SP-49 (cell line): ENCODE data around the gene PROZ.

DNA sequence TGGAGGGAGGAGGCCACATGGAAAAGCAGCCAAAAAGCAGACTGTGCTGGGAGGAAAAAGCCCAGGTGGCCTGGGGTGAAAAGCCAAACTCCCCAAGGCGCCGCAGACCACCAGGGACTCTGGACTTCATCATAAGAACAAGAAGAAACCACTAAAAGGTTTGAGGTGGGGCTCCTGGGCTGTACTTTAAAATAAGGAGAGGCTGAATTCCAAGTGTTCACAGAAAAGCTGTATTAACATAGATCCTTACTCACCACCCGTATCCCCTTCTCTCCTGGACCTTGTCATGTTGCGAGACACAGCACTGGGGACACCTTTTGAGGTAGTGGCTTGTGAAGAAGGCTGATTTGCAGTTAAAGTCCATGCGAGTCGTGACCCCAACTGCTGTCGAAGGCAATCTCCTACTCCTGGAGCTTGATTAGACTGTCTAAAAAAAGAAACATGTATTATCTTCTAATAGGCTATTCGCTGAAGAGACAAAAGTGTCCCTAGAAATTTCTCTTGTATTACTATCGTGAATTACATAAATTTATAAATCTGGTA lies 32.1 kb downstream of the TUBGCP3 start:
- PRO-cap = no peak

DNA sequence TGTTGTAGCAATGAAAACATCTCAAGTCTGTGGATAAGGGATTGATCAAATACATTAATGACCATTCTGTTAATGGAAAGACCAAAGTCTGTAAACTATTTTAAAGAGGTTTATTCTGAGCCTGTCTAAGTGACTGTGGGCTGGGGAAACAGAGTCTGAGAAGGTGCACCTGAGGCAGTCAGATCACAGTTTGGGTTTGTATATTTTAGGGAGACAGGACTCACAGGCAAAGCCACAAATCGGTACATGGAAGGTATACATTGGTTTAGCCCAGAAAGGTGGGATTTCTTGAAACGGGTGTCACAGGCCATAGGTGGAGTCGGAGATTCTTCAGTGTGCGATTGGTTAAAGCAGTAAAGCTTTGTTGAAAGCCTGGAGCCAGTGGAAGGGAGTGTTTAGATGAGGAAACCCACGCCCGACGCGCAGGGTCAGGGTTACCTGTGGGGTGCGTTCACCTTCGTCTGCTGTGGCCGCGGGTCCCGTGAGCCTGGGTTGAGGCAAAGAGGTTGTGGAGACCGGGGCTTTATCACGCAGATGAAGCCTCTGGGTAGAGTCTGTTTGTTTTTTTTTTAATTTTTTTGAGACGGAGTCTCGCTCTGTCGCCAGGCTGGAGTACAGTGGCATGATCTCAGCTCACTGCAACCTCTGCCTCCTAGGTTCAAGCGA lies 30.3 kb downstream of the ATP11A start:
- PRO-cap = no peak

DNA sequence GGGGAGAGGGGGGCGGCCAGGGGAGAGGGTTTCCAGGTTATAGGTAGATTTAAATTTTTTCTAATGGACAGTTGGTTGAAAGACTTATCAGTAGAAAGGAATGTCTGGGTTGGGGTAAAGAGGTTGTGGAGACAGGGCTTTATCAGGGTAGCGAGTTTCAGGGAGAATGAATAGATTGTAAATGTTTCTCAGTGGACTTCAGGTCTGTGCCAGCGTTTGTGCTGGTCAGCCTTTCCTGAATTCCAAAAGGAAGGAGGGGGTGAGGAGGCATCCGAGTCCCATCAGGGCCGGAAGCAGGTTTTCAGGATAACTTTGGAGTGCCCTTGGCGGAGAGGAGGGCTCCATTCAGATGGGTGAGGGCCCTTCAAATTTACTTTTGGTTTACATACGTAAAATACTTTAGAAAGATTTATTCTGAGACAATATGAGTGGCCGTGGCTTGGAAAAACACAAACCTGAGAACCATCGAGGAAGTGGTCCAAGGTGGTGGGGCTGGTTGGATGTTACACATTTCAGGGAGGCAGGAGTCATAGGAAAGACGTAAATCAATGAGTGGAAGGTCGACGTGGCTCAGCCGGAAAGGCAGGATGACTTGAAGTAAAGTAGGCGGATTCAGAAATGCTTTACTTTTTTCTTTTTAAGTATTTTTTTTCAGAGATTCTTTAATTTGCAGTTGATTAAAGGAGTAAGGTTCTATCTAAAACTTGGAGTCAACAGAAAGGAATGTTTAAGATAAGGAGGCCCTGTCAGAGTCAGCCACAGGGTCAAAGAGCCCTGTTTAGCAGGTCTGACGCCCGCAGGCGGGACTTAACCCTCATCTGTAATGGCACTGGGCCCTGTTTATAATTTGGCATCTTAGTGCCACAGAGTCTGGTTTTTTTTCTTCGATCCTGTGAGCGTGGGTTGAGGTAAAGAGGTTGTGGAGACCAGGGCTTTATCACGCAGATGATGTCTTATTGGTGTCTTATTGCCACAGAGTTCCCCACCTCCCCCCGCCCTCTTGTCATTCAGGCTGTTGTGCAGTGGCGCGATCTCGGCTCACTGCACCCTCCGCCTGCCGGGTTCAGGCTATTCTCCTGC lies 32.8 kb downstream of the ATP11A start:
- PRO-cap = no peak

GRCh38 chr13:112728323-112728855 lies 38.6 kb downstream of the ATP11A start:
- PRO-cap = no peak

- PRO-cap = no peak
Observed at GRCh38 chr13:112831214-112831584, 137.8 kb upstream of the MCF2L start.

DNA sequence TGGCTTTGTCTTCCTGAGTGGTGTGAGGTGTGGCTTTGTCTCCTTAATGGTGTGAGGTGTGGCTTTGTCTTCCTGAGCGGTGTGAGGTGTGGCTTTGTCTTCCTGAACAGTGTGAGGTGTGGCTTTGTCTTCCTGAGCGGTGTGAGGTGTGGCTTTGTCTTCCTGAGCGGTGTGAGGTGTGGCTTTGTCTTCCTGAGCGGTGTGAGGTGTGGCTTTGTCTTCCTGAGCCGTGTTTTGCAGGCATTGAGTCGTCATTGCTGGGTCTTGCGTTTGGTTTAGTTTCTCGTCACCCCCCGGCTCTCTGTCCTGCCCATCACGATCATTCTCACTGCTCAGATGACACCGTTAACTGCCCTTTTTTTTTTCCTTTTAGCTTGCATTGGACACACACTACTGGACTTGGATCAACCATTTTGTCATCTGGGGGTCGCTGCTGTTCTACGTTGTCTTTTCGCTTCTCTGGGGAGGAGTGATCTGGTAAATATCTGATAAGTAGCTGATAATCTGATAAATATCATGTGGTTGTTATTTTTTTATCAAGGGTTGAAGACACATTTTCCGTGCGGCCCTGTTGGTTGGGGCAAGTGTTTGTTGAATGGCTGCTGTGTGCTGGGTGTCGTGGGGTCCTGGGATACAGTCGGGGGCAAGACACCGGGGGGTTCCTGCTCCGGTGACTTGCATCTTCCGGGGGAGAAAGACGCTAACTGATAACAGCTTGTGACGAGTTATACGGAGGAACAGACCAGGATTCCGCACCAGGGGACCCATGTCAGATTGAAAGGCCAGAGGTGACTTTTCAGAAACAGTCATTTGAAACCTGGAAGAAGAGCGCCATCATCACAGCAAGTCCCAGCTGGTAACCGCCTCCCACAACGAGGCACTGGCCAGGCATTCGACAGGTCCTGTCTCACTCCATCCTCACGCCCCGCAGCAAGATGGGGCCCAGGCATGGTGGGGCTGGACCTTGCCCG lies 95.5 kb upstream of the MCF2L start:
- PRO-cap = no peak

DNA sequence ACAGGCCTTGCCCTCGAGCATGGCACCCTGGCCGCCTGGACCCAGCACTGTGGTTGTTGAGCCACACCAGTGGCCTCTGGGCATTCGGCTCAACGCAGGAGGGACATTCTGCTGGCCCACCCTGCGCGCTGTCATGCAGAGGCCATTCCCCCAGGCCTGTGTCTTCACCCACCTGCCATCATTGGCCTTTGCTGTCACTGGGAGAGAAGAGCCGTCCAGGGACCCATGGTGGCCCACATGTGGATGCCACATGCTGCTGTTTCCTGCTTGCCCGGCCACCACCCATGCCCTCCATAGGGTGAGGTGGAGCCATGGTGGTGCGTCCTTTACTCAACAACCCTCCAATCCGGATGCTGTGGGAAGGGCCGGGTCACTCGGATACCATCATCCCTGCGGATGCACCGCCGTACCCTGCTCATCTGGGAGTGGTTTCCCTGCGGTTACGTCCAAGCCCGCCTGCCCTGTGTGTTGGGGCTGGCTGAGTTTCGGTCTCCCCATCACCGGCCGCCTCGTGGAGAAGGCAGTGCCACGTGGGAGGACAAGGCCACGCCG lies 86.8 kb upstream of the MCF2L start:
- PRO-cap = no peak

DNA sequence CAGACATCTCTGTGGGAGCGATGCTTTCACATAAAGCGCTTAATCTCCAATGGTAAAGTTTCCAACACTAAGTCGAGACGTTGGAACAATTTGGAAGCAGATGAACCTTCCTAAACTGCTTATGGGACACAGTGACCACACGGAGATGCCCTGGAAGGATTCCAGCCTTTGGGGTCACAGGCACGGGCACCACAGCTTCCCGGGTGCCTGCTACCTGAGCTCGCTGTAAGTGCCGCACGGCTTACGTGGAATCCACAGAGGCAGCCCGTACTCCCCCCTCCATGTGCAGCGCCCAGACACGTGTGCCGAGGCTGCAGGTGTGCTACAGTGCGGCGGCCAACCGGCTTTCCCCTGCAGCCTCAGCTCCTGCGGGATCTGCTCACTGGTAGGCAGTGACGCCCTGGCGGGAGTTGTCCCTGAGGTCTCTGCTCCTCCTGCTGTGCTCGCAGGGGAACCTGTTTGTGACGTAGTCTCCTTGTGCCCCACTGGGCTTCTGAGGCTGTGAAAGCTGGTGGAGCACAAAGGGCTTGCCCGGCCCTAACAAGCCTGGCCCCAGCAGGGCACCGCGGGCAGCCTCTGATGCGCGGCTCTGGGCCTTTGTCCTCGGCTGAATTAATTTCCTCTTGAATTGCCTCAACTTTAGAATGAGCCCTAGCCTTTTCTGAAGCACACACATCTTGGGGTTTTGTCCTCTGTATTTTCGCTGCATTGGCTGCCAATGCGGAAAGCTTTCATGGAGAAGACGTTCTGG lies 77.6 kb upstream of the MCF2L start:
- PRO-cap = no peak

GRCh38 chr13:112894117-112894690 lies 74.8 kb upstream of the MCF2L start:
- PRO-cap = bidirectional peak, plus-strand start at chr13:112894362, minus-strand start at chr13:112894227

GRCh38 chr13:112943062-112944042 lies 25.7 kb upstream of the MCF2L start:
- PRO-cap = no peak

DNA sequence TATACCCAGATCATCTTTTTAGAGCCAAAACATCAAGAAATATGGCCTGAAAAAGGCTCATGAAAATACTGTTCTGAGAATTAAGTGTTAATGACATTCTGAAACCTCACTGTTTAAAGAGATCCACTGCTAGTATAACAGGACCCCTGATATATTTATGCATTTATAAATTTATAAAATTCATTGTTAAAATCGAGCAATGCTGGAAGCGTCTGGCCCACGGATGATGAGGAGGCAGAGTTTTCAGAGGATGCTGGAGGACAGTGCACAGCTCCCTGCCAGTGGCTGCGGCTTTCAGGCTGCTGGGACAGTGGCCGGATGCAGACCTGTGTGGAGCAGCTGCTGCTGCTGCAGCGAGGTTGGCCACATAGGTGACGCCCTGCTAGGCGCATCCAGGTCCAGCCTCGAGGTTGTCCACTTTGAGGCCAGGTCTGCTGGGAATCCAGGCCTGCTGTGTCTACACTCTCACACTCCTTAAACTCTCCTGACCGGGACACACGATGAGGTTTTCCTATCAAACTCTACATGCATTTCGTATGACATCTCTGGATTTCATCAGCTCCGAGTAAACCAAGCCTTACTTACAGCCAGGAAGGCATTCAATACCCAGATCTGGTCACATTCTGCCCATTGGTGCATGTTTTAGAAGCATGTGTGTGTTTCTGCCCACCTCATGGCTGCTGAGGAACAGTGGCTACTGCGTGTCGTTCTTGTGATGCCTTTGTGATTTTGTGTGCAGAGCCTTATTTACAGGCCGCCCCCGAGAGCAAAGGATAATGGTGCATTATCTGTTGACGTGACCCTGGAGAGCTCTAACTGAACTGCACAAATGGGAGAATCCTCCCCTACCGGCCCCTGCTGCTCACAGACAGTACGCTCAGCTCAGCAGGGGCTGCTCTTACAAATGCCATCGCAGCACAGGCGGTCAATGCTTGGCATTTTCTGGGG lies 12.4 kb upstream of the MCF2L start:
- PRO-cap = no peak

GRCh38 chr13:112978647-112979572 lies 9.9 kb downstream of the MCF2L start:
- PRO-cap = no peak

GRCh38 chr13:112980304-112980782 lies 11.3 kb downstream of the MCF2L start:
- PRO-cap = no peak

DNA sequence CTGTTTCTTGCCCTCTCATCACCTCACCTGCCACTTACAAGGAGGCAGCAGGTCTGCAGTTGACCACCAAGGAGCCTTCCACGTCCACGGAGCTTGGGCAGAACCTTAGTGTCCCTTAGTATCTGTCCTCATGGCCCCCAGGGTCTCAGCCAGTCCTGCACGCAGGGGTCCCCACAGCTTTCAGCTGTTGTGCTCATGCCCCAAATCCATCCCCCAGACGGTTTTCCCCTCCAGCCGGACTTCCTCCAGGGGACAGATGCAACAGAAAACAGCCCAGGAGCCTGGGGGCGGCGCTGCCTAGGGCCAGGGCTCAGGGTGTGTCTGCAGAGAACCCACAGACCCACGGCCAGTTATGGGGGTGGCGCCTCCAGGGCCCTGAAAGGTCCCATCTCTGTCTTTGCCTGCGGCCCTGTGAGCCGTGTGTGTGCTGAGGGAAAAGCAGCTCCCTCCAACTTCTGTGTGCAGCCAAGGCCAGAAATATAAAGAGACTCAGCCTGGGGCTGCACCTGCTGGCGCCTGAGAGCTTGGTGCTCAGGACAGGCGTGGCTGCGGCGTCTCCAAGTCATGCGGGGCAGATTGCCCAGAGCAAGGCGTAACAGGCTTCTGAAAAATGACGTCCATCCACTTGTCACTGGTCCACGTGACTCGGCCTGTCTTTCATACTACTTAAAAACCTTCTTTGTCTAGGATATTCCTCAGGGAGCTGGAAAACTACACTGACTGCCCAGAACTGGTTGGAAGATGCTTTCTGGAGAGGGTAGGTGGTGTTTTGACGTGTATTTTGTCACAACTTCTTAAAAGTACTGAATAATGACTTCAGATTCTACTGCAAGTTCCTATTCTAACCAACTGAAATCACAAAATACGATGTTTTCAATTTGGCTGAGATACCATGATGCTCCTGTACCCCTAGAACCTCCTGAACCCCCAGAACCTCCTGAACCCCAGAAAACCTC lies 22.0 kb upstream of the F7 start:
- PRO-cap = no peak

GRCh38 chr13:113090086-113090448 lies 15.5 kb upstream of the F7 start:
- PRO-cap = no peak

DNA sequence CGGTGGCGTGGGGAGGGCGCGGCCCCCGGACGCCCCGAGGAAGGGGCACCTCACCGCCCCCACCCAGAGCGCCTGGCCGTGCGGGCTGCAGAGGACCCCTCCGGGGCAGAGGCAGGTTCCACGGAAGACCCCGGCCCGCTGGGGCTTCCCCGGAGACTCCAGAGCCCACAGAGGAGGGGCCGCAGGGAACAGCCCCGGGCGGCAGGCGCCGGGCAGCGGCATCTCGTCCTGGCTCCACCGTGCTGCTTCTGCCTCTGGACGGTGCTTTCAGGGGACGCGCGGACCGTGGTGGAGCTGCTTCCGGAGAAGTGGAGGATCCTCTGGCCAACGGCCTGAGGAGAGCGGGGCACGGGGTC lies 8.7 kb upstream of the F7 start:
- PRO-cap = no peak

DNA sequence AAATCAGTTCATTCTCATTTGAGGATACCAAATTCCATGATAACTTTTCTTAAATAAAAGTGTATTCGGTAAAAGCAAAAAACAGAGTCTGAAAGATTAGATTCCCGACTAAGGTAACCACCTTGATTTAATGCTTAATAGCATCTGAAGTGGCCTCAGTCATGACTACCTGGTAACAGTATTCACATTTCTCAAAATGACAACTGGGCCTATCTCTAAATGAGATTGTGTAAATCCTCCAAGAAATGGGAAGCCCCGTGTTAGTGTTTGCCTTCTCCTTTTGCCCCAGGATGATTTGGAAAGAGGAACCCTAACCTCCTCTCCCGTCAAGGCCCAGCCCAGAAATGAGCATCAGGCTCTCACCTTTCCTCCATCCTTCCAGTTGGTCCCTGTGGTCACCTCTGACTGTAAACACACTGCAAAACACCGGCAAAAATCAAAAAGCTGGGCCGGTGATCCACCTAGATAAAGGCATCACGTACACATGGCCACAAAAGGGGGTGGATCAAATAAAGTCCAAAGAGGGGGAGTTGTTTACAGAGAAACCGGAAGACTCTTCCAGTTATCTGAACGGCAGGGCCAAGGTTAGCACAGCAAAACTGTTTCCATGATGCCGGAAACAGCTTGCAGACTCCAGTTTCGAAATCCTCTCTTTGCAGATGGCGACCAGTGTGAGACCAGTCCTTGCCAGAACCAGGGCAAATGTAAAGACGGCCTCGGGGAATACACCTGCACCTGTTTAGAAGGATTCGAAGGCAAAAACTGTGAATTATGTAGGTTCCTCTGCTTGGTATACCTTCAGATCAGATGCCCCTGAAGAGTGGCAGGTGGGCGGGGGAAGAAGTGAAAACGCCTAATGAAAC lies 16.3 kb downstream of the F10 start:
- PRO-cap = no peak

GRCh38 chr13:113153837-113154315 lies 4.6 kb upstream of the PROZ start:
- PRO-cap = unidirectional peak, minus-strand start at chr13:113153983

- PRO-cap = no peak
Observed at GRCh38 chr13:113157960-113158724, at the start of gene PROZ. Gene PROZ (plus strand): TSS chr13:113158648.

DNA sequence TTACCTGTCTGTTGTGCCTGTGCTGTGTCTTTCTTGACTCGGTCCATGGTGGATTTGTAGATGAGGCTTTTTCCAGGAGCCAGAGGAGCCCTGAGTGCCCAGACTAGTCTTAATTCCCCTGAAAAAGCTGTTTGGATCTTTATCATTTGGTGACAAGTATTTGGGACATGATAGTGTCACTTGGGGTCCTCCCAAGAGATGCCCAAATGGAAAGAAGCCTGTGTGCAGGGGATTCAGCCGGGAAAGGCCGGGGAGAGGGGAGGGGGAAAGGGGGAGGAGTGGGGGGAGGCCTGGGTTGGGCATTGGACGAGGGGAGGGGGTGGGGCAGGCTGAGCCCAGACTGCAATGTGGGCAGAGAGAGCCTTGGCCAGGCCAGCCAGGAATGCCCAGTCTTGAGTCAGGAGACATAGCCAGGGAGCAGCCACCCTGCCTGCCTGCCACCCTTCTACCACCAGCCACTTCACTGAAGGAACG lies 333 bp downstream of the PROZ start:
- PRO-cap = no peak